Metastatic Liver Carcinoma in the Adrenal Gland (tissue), 2 donors: ENCODE measurements around the gene RBFA.

DNA sequence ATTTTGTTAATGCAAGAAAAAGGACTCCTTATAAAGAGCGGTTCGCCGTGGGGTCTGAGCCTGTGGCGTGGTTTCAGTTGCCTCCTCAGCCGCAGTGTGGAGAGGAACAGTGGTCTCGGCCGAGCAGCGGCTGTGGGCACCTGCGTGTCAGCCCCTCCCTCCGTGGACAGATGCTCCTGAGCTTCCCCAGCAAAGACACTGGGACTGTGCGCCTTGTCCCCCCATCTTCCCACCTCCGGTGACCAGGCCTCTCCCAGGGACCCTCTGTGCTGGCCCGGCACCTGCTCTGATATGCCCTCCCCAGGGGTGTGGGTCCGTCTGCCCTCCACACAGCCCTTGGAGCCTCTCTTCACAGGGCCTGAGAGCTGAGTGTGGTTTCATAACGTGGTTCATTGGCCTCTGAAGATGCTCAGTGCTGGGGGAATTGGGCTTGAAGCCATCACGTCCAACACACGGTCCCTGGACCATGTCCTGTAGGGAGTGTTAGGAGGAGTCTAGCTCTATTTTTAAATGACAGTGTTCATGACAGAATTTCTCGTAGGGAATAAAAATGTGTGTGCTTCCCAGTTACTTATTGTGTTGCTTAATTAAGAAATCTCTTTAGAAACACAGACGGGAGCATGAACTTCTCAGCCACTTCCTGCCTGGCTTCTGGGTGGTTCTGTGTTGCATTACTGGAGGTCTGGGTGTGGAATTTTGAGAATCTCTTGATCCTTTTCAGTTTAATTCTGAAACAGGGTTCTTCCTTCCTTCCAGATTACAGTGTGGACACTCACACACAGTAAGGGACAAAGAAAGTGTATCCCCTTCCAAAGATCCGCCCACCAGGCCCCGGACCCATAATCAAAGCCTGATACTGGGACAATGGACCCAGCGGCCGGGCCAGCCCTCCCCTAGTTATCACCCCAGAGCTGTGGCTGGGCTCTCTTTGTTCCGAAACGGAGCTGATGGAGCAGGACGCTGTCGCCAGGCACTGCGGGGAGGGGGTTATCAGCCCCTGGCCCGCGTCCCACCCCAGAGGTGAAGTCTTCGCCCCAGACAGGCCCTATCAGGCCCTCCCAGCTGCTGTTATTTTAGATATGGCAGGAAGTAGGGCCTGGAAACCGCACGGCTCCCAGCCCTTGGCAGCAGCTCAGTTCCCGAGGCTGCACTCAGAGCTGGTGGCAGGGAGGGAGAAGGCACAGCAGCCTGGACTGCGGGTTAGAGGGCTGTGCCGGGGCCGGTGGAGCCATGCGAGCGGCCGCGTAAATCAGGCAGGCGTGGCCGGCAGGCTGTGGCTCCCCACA is 110.9 kb downstream of the NFATC1 start:
- PRO-cap, 2 experiments = no peak in any of the 2 experiments

GRCh38 chr18:79517230-79517721 is 121.5 kb downstream of the NFATC1 start:
- PRO-cap, 2 experiments = no peak in any of the 2 experiments

DNA sequence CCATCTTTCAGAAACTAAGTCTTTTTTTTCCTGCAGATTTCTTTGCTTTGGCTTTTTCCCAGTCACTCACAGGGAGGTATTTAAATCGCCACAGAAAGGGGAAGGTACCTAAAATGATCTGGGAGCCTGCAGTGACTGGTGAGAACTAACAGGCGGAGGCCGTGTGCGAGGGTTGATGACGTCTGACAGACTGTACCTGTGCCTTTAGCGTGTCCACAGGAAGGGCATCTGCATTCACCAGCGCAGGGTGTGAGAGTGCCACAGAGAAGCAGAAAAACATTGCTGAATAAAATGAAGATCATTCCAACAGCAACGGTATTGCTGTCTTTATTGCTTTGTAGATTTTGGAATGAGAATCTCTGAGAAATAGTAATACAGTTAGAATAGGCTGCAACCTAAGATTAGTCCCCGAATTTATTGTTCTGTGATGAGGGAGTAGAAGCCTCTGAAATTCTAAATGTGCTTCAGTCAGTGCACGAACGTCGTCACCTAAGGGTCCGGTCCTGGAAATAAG is 5.7 kb downstream of the CTDP1 start:
- PRO-cap, 2 experiments = no peak in any of the 2 experiments

DNA sequence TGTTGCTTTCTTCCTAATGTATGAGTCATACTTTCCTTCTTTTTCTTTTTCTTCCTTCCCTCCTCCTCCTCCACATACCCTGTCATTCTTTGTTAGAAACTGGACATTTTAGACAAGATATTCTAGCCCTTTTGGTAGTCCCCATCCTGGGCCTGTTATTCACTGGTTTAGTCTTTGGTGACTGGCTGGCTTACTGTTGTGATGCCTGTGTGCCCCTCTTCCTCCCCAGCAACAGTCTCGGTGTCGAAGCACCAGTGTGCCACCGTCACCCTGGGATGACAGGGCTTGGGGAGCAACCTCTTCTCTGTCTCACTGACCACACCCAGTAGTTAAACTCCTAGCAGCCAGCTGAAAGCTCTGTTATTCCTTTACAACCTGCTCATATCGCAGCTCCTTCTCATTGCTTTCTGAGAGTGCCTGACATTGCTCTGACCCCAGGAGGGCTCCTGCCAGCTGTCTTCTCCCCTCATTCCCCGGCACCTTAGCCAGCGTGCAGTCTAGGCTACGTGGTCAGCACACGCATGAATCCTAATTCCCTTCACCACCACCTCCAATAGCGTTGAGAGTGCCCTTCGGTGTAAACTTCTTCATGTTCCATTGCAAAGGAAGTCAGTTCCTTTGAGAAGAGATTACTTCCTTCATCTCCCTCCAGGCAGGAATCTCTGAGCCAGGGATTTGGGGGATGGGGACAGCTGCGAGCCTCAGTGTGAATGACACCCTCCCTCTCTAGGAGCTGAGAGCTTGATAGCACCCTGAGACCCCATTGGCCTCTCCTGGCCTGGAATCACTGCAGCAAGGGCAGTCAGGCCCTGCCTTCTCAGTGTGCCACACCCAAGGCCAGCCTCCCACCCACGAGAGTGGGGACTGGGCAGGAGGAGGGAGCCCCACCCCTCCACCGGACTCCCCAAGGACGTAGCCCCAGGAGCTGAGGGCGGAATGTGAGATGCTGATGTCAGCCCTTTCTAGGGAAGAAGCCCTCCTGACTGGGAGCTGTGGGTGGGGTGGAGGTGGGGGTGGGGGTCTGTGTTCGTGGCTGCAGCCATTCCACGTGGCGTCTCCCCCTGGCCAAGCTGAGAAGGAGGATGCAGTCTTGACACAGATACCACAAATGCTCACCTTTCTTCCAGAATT is 53.5 kb downstream of the SLC66A2 start:
- PRO-cap, 2 experiments = no peak in any of the 2 experiments

- PRO-cap, 2 experiments = no peak in any of the 2 experiments
Measured at GRCh38 chr18:79899383-79899904, 52.0 kb downstream of the SLC66A2 start.

DNA sequence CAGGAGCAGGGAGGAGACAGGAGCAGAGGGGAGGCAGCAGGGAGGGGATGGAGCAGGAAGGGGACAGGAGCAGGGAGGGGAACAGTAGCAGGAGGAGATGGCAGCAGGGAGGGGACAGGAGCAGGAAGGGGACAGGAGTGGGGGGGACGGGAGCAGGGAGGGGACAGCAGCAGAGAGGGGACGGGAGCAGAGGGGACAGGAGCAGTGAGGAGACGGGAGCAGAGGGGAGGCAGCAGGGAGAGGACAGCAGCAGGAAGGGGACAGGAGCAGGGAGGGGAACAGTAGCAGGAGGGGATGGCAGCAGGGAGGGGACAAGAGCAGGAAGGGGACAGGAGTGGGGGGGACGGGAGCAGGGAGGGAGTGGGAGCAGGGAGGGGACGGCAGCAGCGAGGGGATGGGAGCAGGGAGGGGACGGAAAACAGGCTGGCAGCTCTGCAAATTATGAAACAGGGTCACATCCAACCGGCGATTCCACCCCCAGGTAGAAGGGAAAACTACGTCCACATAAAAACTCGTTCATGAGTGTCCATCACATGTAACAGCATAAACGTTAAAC is 39.6 kb downstream of the SLC66A2 start:
- PRO-cap, 2 experiments = no peak in any of the 2 experiments

GRCh38 chr18:79936484-79937485 is 14.7 kb downstream of the SLC66A2 start:
- PRO-cap, 2 experiments = peak in 2 of 2 experiments; most common plus-strand start chr18:79936879 (in 2)

DNA sequence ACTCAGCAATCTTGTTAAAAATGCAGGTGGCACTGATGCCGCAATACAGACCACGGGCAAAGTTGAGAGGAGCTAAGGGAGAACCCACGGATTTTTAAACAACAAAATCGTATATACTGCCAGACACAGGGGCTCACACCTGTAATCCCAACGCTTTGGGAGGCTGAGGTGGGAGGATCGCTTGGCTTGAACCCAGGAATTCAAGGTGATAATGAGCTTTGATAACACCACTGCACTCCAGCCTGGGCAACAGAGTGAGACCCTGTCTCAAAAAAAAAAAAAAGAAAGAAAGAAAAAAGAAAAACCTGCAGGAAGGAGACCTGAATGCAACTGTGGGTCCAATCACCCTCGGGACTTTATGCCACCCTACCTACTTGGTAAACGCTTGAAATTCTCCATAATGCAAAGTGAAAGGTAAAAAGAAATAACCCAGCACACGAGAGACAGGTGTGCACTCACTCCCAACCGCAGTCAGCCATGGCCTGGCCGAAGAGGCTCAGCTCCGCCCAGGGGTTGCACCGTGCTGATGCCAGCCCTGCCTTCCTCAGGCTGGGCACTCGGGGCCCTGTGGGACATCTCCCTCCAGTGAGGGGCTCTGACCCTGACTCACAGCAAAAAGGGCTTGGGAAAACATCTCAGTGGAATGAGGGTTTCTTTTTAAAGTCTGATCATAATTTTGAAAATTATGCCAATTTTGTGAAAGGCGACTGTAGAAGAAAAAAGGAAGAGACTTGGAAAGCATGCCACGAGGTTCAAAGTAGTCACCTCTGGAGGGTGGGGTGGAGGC is 13.4 kb downstream of the SLC66A2 start:
- PRO-cap, 2 experiments = peak in 2 of 2 experiments; most common plus-strand start position 553 of the sequence (in 1); most common minus-strand start position 479 of the sequence (in 2)

- PRO-cap, 2 experiments = no peak in any of the 2 experiments
Measured at GRCh38 chr18:79942434-79942959, 9.0 kb downstream of the SLC66A2 start.

DNA sequence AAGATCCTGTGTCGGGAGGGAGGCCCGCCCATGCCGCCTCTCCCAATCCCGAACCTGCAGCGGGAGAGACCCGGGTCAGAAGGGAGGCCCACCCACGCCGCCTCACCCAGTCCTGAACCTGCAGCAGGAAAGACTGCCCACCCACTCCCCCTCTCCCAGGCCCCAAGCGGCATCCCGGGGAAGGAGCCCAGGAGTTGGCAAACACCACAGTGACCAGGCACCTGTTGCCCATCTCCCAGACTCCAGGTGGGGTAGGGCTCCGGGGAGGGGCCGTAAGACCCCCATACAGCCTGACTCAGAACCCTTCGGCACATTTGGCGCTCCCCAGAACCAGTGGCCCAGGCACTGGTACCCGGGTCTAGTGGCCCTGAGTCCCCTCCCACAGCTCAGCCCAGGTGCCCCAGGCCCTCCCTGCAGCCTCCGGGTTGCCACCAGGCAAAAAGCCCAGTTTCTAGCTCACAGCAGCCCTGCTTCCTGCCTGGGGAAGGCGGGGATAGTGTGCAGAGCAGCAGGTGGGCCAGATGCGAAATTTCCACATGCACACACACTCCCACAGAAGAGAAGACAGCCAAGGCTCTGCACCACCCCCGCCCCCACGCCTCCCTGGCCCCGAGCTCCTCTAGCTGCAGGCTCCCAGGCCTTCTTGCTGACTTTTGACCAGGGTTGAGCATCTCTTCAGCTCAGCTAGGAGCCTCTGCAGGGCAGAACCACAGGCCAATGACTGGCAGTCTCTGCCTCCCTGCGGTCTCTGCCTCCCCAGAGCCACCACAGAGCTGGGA is 7.5 kb downstream of the SLC66A2 start:
- PRO-cap, 2 experiments = peak in 1 of 2 experiments; most common plus-strand start position 555 of the sequence (in 1)

DNA sequence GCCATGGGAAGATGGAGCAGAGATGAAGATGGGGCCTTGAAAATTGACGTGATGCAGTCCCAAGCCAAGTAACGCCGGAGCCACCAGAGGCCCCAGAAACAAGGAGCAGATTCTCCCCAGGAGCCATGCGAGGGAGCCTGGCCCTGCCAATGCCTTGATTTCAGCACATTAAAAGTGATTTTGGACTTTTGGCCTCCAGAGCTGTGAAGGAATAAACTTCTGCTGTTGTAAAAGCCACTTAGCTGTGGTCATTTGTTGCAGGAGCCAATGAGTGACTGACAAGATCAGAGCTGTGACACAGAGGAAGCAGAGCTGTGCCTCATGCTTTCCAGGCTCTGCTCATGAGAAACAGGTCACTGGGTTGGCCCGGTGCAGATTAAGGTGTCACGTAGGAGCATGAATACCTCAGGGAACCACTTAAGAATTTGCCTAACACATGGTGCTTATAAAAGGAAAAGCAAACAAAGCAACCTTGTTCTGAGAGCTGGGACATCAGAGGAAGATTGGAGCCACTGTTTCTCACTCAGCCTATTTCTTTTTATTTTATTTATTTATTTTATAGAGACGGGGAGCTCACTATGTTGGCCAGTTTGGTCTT is 2.8 kb upstream of the SLC66A2 start:
- PRO-cap, 2 experiments = no peak in any of the 2 experiments

DNA sequence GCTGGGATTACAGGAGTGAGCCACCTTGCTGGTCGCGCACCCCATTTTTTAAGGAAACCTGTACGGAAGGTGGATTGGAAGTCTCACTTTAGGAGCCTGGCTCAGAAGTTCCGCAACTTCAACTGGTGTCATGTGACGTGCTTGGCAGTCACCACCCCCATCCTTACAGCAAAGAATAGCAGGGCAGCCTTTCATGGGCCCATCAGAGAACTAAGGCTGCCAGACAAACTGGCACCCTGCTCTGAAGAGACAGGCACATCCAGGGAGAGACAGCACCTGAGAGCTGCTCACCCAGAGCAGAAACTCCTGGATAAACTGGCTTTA is 3.4 kb upstream of the SLC66A2 start:
- PRO-cap, 2 experiments = no peak in any of the 2 experiments

DNA sequence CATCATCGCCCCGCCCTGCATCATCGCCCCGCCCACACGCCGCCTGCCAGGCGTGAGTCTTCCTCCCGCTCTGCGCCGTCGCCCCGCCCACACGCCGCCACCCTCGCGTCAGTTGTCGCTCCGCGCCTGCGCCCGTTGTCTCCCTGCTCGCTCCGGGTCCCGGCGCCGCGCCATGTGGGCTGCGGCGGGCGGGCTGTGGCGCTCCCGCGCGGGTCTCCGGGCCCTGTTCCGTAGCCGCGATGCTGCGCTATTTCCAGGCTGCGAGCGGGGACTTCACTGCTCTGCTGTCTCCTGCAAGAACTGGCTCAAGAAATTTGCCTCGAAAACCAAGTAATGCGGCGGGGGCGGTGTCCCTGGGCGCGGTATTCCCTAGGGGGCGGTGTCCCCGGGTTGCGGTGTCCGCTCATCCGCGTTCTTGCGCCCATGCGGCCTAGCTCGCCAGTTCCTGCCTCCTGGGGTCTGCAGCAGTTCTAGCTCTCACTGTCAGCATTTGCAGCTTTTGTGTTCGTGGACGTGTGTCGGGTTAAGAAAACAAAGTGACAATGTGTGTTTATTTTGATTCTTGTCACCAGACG is at the start of gene RBFA:
RBFA (plus strand) TSS at position 111 of the 575 bp plus-strand sequence.
- PRO-cap, 2 experiments = peak in 1 of 2 experiments; most common plus-strand start position 88 of the sequence (in 1); most common minus-strand start position 286 of the sequence (in 1)

- PRO-cap, 2 experiments = no peak in any of the 2 experiments
Measured at GRCh38 chr18:80045396-80046296, 11.4 kb downstream of the RBFA start.

DNA sequence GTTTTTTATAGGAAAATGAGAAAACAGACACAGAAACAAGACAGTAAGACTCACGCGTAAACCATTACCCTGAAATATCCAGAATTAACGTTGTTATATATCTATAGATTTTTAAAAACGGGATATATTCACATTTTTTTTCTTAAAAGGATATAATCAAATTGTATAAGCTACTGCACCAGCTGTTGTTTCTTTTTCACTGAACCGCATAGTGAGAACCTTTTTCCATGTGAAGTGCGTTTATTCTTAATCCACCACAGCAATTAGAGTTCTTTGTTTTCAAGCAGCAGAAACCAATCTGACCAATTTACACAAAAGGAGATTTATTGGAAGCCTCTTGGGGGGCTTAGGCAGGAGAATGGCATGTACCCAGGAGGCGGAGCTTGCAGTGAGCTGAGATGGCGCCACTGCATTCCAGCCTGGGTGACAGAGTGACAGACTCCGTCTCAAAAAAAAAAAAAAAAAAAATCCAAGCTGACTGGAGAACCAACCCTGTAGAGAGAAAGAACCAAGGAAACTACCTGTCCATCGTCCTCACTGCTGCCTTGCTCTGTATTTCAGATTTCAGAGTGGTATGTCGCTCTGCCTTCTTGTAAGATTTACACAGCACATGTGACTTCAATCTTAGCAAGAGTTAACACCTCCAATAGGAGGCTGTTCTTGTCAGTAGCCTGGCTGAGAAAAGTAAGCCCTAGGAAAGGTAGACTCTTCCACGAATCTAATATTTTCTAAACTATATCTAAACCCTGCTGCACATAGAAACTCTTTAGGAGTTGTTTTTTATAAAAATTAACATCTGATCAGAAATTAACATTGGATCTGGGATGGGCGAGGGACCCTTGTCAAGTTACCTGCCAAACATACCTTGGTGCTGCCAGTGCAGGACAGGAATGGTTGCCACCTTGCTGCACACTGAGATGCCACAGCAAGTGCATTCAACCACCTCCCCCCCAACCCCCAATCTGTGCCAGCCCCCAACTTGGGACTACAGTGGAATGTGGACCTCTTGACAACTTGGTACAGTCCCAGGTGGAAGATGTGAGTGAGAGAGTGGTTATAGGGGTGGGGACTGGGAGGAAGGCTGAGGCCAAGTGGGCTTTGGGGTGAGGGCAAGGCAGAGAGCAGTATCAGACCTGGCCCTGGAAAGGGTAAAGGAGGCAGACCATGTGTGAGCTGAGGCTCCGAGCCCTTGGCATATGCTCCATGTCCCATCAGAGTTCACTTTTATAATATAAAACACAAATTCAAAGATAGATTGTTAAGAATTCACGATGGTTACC is 10.3 kb downstream of the ADNP2 start:
- PRO-cap, 2 experiments = no peak in any of the 2 experiments

- PRO-cap, 2 experiments = no peak in any of the 2 experiments
Measured at GRCh38 chr18:80172055-80172506, 63.0 kb downstream of the ADNP2 start.